Neural cell (in vitro differentiated cells): ENCODE results near the gene KCTD1.

- RAMPAGE, long total RNA = no peak
Observed at GRCh38 chr18:23276366-23277096, 141.2 kb downstream of the CABLES1 start.

- RAMPAGE, long total RNA = no peak
Observed at GRCh38 chr18:23460891-23461547, 7.9 kb downstream of the RIOK3 start.

DNA sequence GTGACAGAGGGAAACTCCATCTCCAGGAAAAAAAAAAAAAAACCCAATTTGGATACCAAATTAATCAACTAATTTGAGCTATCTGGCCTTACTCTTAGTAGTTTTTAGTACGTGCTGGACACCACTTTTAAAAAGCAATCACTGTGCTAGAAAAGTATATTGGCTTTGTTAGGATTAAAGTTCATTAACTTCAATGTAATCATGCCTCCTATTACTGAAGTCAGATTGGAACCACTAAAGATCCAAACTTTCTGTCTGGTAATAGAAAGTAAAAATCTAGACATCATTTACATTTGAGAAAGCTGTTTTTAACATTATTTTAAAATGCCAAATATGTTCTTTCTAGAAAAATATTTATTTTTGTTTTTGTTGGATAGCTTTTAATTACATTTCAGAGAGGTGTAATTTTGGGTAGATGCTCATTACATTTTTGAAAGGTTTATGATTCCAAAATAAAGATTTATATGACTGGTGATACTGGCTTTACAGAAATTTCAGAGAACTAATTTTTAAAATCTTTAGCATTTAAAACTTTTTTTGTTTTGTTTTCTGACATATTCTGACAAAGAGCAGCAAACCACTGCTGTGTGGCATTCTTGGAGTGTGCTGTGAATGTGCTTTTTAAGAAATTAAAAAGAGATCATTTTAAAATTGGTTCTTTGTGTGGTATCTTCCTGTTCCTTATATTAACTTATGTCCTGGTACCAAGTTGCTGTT is 20.7 kb upstream of the RMC1 start:
- RAMPAGE, long total RNA = no peak

GRCh38 chr18:23521642-23522381 is 18.5 kb downstream of the RMC1 start:
- RAMPAGE, long total RNA = no peak

- RAMPAGE, long total RNA = no peak
Observed at GRCh38 chr18:23526402-23527092, 23.2 kb downstream of the RMC1 start.

- RAMPAGE, long total RNA = no peak
Observed at GRCh38 chr18:23556072-23556733, 30.1 kb downstream of the NPC1 start.

DNA sequence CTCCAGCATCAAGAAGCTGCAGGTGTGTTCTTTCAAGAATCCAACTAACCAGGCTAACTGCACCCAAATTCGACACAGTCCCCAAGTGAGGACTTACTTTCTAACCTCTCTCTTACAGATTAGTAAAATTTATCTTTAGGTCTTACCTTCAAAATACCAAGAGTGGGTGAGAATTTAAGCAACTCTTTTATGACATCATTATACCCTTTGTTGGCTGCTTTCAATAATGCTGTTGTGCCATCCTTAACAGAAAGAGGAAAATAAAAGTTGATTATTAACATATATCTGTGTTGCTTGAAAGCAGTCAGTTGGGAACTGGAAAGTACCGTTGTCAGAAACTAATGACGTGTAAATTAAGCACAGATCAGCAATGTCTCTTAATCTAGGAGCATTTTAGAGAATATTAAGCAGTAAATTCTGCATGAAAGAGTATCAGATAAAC is 31.3 kb upstream of the NPC1 start:
- RAMPAGE, long total RNA = no peak

- RAMPAGE, long total RNA = no peak
Observed at GRCh38 chr18:23936347-23936705, 78.2 kb upstream of the TTC39C start.

GRCh38 chr18:23994502-23994913 is 20.0 kb upstream of the TTC39C start:
- RAMPAGE, long total RNA = no peak

- RAMPAGE, long total RNA = no peak
Observed at GRCh38 chr18:24000623-24001081, 13.9 kb upstream of the TTC39C start.

- RAMPAGE, long total RNA = no peak
Observed at GRCh38 chr18:24012368-24012838, 2.2 kb upstream of the TTC39C start.

DNA sequence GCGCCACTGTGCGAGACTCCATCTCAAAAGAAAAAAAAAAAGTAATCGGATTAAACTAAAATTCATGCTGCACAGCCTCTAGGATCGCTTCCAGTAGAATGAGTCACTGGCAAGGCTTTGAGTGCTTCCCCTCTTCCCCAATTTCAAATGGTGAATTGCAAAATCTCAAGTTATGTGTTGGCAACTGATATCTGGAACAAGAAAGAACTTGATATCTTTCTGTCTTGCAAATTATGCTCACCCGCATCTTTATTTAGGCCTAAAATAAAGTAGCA is 12.6 kb downstream of the TTC39C start:
- RAMPAGE, long total RNA = no peak

DNA sequence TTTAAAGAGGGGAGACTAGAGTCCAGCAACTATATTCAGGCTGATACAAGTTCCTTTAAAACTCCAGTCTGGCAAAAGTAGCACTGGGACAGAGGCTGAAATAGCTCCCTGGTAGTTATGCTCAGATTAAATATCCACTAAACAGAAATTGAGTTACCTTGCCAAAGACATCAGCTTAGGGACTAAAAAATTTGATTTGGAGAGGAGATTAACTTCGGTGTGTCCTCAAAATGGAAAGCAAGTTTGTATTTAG is 127.2 kb downstream of the OSBPL1A start:
- RAMPAGE, long total RNA = no peak

- RAMPAGE, long total RNA = no peak
Observed at GRCh38 chr18:24274854-24275612, 122.6 kb downstream of the OSBPL1A start.

GRCh38 chr18:24632701-24633043 is 172.2 kb downstream of the HRH4 start:
- RAMPAGE, long total RNA = no peak

DNA sequence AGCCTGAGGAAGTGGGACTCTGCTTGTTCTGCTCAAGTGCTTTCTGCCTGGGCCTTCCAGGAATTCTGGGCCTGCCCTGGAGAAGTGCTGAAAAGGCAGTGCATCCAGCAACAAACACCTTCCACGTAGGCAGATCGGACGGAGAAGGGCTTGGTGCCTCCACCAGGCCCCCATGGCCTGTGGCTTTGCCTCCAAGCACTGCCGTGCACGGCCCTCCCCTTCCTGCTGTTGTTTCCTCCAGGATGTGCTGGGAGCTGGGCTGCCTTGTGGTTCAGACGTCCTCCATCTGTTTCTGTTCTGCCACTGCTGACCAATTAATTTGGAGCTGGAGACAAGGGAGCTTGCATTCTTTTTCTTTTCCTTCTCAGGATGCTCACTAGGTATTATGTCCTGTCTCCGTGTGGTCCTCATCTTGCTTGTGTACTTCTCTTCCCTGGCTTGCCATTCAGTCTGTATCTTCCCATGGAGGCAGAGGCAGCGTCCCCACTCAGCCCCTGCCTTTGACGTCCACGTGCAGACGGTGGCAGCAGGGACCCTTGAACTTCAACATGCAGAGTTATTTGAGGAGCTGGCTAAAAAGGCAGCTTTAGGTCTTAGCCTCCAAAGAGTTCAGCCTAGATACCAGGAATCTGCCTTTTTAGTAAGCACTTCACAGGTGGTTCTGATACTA is 197.1 kb downstream of the HRH4 start:
- RAMPAGE, long total RNA = no peak

DNA sequence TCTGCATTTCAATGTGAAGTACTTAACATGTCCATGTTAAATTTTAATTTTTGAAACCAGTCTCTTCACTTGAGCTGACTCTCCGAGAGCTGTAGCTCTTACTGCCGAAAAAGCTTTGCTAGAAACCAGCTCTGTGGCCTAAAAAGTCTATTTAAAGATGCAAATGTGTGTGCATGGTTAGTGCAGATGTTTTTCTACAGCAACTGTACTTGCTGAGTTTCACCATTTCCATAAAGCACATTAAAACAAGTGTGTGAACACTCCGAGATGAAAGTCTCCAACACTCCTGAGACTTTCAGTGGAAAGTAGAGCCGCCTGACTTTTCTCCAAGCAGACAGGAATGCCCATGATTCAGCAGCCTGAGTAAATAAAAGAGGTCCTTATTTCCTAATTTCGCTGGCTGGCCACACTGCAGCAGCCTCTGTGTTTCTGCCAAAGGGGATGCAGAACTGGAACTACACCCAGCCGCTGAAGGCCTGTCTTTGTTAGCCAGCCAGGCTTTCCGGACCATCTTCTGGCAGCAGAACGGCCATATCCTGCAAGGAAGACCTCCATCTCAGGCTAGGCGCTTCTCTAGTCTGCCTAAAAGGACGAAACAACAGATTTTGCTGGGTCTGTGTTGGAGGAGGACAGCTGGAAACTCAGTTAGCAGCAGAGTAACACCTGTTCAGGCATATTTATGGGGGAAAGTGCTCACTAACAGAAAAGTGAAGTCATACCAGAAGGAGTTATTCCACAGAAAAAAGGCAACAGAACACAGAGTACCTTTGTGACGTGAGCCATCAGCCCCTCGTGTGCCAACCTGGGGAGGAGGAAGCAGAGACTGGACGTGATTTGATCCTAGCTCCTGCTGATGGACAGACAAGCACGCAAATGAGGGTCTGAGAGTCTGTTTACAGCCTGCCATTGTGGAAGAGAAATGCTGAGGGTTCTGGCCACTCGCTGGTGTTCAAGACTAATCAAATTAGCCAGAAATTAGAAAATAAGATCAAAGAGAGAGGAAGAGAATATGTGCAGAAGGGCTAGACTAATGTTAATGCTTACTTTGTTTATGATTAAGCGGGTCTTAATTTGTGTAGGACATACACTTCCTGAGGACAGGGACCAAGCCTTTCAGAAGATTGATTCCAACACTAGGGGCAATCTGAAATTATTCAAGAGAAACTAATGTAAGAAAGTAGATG is 120.9 kb downstream of the ZNF521 start:
- RAMPAGE, long total RNA = no peak

DNA sequence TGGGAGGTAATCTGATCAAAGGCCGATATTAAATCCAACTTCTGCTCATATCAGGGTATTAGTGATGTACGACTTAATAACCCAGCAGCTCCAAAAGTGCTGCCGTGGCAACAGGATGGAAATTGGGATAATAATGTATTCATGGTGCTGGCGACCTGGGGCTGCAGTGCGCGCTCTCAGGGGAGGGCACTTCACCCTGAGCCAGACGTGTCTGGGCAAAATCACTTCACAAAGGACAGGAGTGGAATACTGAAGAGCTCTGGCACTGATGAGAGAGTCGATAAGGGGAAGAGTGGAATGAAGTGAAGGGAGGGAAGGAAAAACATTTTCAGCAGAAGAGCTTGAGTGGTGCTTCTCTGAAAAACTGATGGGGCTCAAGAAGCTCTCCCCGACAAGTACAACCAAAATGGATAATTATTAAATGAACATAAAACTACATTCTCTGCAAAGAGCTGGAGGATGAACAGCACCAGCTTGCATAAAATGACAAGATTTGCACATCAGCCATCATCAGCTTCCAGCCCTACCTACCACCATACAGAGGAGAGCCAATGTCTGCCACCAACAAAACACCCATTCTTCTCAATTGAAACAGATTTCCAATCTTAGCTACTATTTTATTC is 65.9 kb downstream of the ZNF521 start:
- RAMPAGE, long total RNA = no peak

DNA sequence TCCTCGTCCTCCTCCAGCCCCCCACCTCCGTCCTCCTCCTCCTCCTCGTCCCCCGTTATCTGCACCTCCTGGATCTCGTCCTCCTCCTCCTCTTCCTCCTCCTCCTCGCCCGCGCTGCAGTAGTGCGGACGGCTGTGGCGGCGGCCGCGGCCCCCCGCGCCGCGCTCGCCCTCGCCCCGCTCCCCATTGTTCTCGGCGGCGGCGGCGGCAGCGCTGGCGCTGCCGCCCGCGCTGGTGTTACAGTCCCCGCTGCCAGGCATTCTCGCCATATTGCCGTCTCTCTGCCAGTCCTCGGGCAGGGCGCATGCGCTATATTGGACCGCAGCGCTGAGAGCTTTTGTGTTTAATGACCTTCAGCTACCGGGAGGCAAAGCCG is at the start of gene KCTD1:
TSS of gene KCTD1 (minus strand) at position 286 of the 376 bp plus-strand sequence.
- RAMPAGE, long total RNA = no peak

DNA sequence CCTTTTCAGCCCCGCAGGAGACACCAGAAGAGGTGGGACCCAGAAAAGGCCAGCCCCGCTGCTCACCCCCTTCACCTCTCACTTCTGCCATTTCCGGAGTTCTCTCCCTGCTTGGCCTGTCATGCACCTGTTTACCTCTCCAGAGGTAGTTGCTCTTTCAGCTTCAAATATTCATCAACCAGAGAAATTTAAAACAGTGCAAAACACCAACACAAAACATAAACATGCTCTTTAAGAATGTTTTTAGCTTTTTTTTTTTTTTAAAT is 783 bp downstream of the AQP4 start:
- RAMPAGE, long total RNA = no peak